A172 (cell line): ENCODE measurements around the gene CUX2.

DNA sequence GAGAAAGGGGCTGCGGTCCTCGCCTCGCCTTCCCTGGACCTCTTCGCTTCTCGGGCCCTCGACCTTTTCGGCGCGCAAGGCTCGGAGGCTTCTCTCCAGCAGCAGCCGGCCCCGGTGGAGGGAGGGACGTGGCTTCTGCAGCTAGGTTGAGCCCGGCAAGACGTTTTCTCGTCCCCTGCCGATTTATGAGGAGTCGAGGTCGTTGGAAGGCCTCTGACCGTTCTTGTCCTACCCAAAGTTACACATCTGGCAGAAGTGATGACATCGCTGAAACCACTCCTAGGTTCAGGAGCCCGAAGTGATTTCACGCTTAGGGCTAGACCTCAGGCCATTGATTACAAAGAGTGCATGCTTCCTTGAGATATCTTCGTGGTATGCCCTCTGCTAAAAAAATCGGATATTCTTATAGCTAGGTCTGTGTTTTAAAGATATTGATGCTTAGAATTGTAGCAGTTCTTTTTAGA, 1.0 kb downstream of the ATP2A2 start:
- RAMPAGE, long total RNA: no peak

DNA sequence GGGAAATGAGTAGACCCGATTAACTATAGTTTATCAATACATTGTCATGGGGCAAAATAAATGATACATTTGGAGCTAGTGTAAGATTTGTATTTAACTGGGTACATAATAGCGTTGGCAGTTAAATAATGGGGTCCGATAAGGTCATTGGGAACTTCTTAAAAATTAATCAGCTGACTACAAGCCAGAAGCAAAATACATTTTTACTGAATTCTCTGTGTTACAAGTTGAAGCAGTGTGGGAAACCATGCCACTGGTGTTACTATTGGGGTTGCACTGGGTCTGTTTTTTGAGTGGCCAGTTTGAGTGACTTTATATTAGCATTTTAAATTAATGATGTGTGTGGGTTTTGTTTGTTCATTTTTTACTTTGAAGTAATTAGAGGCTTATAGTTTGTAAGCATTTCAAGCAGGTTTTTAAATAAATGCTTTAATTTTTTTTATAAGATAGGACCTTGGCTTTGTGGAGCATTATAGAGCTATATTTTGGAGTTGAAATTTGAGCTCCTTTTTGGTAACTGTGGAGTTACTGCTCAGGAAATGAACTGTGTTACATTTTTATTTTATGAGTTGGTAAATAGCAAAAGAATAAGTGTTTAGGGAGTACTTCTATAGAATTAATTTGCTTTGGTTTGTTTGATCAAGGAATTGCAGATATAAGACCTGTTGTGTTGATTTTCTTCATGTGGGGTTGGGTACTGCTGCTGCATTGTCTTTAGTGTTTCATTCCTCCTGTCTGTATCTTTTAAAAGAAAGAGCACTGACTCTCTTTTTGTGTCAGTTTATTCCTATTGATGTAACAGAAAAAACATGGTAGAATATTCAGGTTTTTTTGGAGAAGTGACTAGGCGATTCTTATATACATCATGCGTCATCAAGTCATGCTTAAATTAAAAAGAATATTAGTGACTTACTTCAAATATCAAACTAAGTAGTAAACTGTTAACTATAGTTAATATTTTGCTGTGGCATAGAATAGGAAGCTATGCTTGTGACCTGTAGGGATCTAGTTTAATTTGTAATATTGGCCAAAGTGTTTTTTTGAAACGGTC, 3.5 kb downstream of the ATP2A2 start:
- RAMPAGE, long total RNA: no peak

GRCh38 chr12:110327445-110328165, 46.6 kb downstream of the ATP2A2 start:
- RAMPAGE, long total RNA: no peak

DNA sequence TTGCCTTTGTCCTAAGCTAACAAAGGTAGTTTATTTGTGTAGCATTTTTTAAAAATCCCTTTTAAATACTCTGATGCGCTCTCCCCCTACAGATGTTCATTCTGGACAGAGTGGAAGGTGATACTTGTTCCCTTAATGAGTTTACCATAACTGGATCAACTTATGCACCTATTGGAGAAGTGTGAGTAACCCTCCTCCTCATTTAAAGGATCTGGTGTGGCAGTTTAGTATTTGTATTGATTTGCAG, 51.4 kb downstream of the ATP2A2 start:
- RAMPAGE, long total RNA: no peak

DNA sequence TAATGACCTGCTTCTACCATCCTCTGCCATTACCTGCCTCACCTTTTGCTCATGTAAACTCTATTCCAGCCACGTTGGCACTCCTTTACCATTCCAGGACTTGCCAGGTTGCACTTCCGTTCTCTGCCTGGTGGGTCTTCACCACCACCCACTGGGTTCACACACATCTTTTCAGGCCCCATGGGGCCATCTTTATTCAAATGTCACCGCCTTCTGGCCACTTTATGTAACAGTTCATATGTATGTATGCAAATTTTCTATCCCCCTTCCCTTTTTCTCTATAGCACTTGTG, 57.7 kb downstream of the ATP2A2 start:
- RAMPAGE, long total RNA: no peak

- RAMPAGE, long total RNA: no peak
These were observed 60.2 kb downstream of the ANAPC7 start for GRCh38 chr12:110343085-110343938.

- RAMPAGE, long total RNA: no peak
These were observed 489 bp downstream of the FAM216A start for GRCh38 chr12:110469035-110469632.

DNA sequence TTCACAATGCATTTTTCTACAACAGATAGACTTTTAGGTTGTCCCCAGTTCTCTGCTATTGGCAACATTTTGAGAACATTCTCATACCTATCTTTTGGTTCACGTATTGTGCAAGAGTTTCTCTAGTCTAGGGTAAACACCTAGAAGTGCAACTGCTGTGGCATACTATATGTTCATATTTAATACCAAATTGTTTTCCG, 32.1 kb downstream of the PPTC7 start:
- RAMPAGE, long total RNA: no peak

GRCh38 chr12:110583563-110583765, 346 bp upstream of the PPTC7 start:
- RAMPAGE, long total RNA: no peak

DNA sequence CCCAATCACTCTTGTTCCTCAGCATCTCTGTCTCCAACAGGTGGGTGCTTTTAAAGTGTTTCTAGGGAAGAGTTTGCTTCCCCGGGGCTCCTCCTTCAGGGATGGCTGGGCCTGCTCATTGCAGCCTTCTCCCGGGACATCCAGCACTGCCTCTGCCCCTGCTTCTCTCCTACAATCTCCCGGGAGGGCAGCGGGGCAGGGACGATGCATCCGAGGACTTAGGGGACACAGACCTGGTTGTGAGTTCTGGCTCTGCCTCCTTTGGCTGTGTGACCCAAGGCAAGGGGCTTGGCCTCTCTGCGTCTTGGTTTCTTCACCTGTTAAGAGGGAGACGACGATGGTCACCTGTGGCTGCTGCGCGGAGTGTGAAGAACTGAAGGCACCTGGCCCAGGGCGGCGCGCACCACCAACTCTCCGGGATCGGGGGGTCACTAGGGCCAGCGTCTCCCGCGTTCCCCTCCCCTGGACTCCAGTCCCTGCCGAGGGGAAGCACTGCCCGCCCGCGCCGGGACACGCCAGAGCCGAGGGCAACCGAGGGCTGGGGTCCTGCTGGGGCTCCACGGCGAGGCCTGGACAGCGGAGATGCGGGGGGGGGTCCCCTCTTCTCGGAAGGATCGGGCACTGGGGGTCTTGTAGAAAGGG, 402 bp downstream of the HVCN1 start:
- RAMPAGE, long total RNA: no peak

DNA sequence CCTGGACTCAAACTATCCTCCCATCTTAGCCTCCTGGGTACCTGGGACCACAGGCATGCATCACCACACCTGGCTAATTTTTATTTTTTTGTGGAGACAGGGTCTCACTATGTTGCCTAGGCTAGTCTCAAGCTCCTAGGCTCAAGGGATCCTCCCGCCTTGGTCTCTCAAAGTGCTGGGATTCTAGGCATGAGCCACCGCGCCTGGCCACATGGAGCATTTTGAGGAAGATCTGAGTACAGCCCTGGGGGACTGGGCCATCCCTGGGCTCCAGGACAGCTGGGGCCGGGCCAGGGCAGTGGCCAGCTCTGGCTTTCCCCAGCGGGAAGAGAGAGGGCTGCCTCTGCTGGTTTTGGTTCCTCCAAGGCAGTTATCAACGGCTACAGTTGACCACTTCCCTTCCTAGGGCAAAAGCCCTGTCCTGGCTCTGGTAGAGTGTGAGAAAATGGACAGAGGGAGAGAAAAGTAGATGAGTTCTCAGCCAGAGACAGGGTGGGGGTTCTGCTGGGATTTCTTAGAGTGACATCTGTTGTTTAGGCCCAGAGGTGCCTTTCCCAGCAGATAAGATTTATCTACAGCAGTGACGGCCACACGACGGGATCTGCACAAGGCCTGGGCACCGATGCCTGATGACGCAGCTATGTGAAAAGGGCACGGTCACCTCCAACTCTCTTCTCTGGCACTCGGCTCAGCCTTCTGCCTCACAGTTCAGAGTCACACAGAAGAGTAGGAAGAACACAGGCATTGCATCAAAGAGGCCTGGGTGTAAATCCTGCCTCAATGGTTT, 5.4 kb upstream of the HVCN1 start:
- RAMPAGE, long total RNA: no peak

DNA sequence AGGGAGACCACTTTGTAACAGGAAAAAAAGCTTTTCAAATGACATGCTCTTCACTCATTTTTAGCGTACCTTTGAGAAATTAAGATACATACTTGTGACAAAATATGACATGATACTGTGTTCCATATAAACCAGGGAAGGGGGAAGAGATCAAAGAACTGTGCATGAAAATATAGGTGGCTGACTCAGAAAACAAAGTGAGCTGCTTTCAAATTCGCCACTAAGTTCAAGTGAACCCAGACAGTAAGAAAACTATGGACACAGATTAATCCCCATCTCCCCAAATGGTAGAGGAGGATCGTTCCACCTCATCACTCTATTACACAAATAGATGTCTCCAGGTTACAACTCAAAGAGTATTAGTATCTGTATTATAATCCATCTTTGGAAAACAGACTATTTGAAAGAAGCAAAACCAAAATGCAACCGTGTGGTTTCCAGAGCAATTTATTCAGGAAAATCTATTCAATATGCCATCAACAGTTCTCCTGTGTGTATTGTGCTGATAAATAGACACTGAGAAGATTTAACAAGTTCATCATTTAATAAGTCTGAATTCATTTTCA, 23.2 kb downstream of the PPP1CC start:
- RAMPAGE, long total RNA: no peak

GRCh38 chr12:110743436-110744547, 1.1 kb upstream of the PPP1CC start:
- RAMPAGE, long total RNA: no peak

GRCh38 chr12:111034040-111034578, at the start of gene CUX2:
CUX2 (plus strand) TSS chr12:111034165.
- RAMPAGE, long total RNA: no peak

- RAMPAGE, long total RNA: no peak
These were observed 1.5 kb downstream of the CUX2 start for GRCh38 chr12:111035352-111036056.

- RAMPAGE, long total RNA: no peak
These were observed 7.8 kb downstream of the PHETA1 start for GRCh38 chr12:111360903-111361649.

GRCh38 chr12:111412158-111412566, 6.4 kb downstream of the SH2B3 start:
- RAMPAGE, long total RNA: no peak

DNA sequence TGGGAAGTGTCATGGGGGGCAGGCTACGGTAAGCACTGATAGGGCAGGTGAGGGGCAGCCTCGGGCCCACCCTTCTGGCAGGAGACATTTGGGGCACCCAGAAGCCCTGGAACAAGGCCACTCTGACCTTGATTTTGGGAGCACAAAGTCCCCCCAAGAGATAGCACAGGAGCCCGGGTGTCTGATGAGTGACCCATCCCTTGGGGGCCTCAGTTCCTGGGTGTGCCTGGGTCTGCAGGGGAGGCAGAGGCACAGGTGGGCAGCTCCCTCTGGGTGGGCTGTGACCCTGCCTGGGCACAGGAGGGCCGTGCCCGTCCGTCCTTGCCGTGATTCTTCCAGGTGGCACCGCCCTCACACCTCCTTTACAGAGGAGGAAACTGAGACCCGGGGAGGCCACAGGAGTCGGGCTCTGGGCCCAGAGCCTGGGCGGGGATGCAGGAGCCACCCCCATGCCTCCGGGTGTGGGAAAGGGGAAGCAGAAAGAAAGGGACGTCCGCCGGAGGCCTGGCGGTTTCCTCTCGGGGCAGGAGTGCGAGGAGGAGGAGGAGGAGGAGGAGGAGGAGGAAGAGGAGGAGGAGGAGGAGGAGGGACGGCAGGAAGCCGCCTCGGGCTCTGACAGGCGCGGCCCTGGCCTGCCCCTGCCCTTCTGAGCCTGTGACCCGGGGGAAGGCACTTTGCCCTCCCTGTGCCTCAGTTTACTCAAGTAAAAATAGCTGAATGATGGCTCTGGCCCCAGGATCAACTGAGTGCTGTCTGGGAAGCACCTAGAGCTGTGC, 22.9 kb downstream of the SH2B3 start:
- RAMPAGE, long total RNA: no peak

- RAMPAGE, long total RNA: no peak
These were observed 79.7 kb downstream of the ATXN2 start for GRCh38 chr12:111519107-111520198.

GRCh38 chr12:111596998-111597229, 2.2 kb downstream of the ATXN2 start:
- RAMPAGE, long total RNA: no peak